Subcutaneous adipose tissue (tissue), 3 donors: ENCODE results near the gene SRP9.

DNA sequence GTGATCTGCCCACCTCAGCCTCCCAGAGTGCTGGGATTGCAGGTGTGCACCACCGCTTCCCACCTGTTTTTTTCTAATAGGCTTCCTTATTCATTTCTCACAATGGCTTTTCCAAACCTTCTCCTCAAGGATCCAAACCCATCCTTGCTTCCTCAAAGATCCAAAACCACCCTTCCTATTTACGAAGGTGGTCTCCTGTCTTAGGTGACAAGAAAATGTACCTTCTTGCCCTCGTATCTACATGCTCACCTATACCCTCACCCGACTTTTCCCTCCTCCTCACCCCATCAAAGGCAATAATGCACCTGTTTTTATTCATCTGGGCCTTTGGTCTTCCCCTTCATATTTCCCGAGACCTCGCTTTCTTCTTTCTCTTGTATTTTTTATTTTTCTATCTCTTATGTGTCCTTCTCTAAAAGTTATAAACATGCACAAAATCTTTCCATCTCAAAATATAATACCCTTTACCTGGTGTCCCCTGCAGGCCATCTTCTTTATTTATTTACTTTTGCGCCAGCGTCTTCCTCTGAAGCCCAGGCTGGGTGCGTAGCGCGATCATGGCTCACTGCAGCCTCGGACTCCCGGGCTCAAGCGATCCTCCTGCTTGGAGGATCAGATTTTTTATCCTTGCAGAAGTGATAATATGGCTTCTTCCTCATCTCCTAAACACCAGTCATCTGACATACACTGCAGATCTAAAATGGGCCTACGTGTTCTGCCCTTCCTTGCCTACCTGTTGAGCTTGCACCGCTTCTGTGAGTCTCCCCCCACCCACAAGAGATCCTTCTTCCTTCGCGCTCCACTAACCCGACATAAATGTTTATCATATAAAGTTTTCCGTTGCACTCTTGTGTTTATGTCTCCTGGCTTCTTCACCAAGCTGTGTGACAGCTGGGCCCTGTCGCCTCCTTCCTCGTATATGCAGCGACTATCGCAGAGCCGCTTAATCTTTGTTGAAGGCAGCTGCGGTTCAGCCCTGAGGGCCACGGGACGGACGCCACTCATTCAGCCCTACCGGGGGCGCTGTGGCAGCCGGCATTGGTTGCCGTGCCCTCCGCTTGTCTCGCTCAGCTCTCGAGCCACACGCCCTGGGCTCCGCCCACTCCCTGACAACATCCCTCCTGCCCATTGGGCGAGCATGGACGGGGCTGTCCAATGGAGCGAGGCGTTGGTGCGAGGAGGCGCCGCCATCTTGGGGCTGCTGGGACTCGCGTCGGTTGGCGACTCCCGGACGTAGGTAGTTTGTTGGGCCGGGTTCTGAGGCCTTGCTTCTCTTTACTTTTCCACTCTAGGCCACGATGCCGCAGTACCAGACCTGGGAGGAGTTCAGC lies at the start of gene SRP9:
SRP9 (plus strand) TSS at position 1,184 of the 1,331 bp plus-strand sequence.
- PRO-cap = bidirectional peak, plus-strand start at position 1,195 of the sequence, minus-strand start at position 1,076 of the sequence
- RAMPAGE, long total RNA, 3 experiments = start-site peak on the plus strand in 3 of 3 experiments, centred at positions 1,204 to 1,208 of the sequence, 906 to 2,253 reads per replicate

GRCh38 chr1:225812812-225814085 lies 3.3 kb downstream of the EPHX1 start:
- PRO-cap = unidirectional peak, minus-strand start at chr1:225813563; bidirectional peak, plus-strand start at chr1:225813934, minus-strand start at chr1:225813786
- RAMPAGE, long total RNA, 3 experiments = no peak in any of the 3 experiments

- PRO-cap = no peak
- RAMPAGE, long total RNA, 3 experiments = no peak in any of the 3 experiments
Observed at GRCh38 chr1:225842164-225843221, 32.6 kb downstream of the EPHX1 start.

- PRO-cap = no peak
- RAMPAGE, long total RNA, 3 experiments = no peak in any of the 3 experiments
Observed at GRCh38 chr1:225865822-225866412, 16.3 kb downstream of the TMEM63A start.

DNA sequence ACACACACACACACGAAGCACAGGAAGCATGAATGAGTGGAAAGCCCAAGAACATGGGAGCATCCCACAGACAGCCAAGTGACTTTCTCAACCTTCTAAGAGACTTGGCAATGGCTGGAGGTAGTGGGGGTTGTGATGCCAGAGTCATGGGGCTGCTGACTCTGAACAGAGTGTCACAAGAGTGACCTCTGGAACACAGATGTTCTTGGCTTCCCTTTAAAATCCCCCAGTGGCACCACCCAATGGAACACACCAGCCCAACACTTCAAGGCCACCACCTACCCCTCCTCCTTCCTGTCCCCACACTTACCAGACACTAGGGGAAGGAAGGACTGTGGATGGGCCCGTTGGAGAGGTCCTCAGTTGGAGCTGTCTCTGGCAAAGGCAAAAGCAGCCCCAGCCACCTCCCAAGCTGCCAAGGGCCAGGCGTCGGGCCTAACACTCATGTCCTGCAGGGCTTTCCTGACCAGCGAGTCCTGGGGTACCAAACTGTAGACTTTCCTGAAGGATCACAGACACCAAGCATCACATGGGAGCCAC lies 3.2 kb downstream of the TMEM63A start:
- PRO-cap = bidirectional peak, plus-strand start at position 312 of the sequence, minus-strand start at position 80 of the sequence; unidirectional peak, plus-strand start at position 312 of the sequence
- RAMPAGE, long total RNA, 3 experiments = no peak in any of the 3 experiments

DNA sequence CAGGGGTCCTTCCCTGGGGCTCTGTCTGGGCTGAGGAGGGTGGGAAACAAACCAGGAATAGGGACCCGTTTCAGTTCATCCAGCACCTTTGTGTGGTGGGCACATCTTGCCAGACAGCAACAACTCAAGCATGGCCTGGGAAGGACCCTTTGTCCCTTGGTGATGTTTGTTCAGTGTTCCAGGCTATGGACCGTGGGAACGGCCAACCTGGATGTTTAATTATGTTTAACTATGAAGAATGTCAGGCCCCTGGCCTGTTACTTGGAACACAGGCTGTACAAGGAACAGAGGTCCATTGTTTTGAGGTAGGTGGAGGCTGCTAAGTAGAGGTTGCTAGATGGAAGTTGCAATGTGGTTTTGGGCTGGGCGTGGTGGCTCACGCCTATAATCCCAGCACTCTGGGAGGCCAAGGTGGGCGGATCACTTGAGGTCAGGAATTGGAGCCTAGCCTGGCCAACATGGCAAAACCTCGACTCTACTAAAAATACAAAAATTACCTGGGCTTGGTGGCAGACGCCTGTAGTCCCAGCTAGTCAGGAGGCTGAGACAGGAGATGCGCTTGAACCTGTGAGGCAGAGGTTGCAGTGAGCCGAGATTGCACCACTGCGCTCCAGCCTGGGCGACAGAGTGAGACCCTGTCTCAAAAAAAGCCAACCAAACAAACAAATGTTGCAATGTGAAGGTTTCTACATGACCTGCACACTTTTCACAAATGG lies 2.3 kb upstream of the LEFTY1 start:
- PRO-cap = no peak
- RAMPAGE, long total RNA, 3 experiments = no peak in any of the 3 experiments

- PRO-cap = no peak
- RAMPAGE, long total RNA, 3 experiments = no peak in any of the 3 experiments
Observed at GRCh38 chr1:225896792-225897676, 8.1 kb upstream of the LEFTY1 start.

- PRO-cap = no peak
- RAMPAGE, long total RNA, 3 experiments = no peak in any of the 3 experiments
Observed at GRCh38 chr1:225922560-225923049, 1.4 kb downstream of the PYCR2 start.

GRCh38 chr1:226077063-226077341 lies 14.5 kb downstream of the H3-3A start:
- PRO-cap = no peak
- RAMPAGE, long total RNA, 3 experiments = no peak in any of the 3 experiments

- PRO-cap = unidirectional peak, plus-strand start at chr1:226121698; bidirectional peak, plus-strand start at chr1:226122067, minus-strand start at chr1:226121893
- RAMPAGE, long total RNA, 3 experiments = no peak in any of the 3 experiments
Observed at GRCh38 chr1:226121206-226122032, 58.9 kb downstream of the H3-3A start.

- PRO-cap = no peak
- RAMPAGE, long total RNA, 3 experiments = no peak in any of the 3 experiments
Observed at GRCh38 chr1:226165683-226166291, 20.8 kb downstream of the ACBD3 start.

- PRO-cap = no peak
- RAMPAGE, long total RNA, 3 experiments = no peak in any of the 3 experiments
Observed at GRCh38 chr1:226369091-226369624, 38.7 kb downstream of the PARP1 start.

- PRO-cap = no peak
- RAMPAGE, long total RNA, 3 experiments = no peak in any of the 3 experiments
Observed at GRCh38 chr1:226404879-226406041, 2.6 kb downstream of the PARP1 start.

DNA sequence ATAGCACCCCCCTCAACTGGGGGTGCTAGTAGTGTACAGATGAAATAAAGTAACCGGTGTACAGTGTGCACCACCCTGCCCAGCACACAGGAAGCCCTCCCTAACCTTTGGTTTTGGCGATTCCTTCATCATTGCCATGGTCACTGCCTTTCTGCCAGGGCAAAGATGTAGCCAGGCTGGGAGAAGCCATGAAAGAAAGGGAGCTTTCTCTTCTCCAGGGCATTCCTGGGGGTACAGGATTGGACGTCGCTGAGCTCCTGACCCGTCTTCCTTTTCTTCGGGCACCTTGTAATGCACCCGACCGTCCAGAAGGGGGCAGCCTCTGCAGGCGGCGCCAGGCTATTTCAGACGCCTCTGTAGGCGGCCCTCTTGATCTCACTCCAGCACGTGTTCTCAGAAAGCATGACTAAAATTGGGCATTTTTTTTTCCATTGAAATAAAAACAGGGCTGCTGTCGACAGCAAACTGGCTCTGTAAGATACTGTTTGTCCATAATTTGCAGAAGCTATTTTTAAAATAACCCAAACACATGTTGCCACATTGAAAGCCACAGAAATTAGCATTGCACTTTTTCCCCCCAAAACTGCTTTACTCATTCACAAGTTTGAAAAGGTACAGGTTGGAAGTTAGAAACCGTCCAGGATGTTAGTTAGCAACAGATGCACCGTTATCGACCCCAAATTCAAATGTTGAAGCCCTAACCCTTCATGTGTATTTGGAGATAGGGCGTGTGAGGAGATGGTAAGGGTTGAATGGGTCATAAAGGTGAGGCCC lies 78.0 kb downstream of the STUM start:
- PRO-cap = bidirectional peak, plus-strand start at position 595 of the sequence, minus-strand start at position 288 of the sequence
- RAMPAGE, long total RNA, 3 experiments = no peak in any of the 3 experiments

DNA sequence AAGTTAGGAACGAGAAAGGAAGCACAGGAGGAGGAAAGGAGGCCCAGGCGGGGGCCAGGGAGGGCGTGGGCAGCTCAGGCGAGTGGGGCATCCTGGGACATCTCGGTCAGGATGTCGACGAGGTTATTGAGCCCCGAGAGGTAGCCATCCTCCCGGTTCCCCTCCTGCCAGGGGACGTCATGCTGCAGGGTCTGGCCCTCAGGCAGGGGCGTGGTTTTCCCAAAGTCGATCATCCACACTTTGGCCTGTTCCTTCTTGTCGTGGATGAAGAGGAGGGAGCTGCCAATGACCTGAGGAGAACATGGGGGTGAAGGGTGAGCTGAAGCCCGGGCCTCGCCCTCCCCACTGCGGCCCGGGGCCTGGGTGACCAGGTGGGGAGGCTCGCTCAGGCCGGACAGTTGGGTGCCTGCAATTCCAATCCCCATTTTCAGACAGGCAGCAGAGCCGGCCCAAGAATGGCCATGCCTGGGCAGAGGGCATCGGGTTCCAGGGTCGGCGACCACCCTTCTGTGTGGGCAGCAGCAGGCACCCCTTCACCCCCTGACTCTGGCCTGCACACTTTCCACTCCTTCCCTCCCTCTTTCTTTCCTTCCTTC lies 86.1 kb downstream of the STUM start:
- PRO-cap = unidirectional peak, minus-strand start at position 347 of the sequence
- RAMPAGE, long total RNA, 3 experiments = no peak in any of the 3 experiments

- PRO-cap = no peak
- RAMPAGE, long total RNA, 3 experiments = no peak in any of the 3 experiments
Observed at GRCh38 chr1:226653212-226654620, 85.4 kb downstream of the ITPKB start.

GRCh38 chr1:226657608-226658067 lies 81.4 kb downstream of the ITPKB start:
- PRO-cap = no peak
- RAMPAGE, long total RNA, 3 experiments = no peak in any of the 3 experiments

DNA sequence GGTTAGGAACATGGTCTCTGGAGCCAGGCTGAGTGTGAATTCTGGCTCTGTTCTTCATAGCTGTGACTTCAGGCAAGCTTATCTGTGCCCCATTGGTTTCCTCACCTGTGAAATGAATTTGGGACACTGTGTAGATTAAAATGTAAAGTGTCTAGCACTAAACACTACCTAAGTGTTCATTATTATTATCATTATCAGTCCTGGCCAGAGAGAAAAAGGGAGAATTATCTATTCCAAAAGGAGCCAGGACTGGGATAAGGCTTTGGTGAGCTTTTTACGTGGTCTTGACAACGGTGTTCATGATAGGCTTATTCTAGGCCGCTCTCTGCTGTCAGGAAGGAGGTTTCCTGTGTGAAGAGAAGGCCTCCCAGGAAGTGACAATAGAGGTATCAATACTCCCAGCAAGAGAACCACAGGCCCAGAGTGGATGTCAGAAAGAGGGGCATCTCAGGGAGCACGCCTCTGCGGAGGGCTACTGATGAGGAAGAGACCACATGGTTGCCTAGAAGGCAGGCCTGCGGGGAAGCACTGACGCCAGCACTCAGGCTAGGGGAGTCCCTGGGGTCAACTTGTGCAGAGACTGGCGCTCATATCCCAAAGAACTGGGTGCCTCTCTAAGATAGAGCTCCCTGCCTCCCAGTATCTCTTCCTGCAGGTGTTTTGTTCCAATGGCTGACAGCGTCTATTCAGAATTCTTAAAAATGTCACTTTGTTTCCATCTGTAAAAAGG lies 60.4 kb downstream of the ITPKB start:
- PRO-cap = no peak
- RAMPAGE, long total RNA, 3 experiments = no peak in any of the 3 experiments

GRCh38 chr1:226688260-226688848 lies 50.7 kb downstream of the ITPKB start:
- PRO-cap = no peak
- RAMPAGE, long total RNA, 3 experiments = no peak in any of the 3 experiments

DNA sequence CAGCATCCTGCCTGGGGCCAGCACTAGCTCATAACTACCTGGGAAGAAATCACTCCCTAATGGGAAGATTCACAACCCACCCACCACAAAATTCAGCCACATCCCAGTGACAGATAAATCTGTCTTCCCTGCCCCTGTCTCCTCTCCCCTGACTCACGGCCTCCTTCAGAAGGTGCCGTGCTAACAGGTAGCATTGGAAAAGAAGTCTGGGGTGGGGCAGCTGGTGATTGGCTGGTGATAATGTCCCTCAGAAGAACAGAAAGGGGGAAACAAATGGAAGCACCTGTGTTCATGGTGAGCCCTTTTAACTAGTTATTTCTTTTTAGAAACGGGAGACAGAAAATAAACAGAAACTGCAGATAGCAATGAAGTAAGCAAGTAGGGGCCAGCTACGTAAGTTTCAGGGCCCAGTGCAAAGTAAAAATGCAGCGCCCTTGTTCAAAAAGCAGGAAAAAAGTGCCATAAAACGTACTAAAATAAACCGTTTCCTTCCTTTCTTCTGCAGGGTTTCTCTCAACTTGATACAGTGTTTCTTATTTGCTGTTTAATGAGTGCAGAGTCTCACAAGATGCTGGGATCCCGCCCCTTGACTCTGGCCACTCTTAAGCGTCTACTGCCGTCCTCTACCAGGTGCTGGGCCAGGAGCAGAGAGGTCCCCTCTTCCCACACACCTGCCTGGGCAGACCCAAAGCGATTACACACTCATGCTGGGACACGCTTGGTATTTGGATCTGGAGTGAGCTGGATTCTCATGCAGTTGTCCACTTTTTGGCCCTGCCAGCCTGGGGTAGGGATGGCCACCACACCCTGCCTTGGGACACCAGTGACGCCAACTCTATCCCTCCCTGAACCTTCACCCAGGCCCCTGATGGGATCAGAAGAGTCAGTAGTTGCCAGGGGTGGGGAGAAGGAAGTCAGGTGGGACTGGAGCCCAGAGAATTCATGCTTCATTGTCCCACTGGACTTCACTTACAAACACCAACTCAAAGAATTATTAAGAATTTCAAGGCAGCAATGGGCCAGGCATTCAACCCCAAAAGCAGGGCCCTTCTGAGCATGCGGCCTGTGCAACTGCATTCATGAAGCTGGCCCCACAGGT lies 28.8 kb downstream of the ITPKB start:
- PRO-cap = no peak
- RAMPAGE, long total RNA, 3 experiments = no peak in any of the 3 experiments